Hematopoietic multipotent progenitor cell (in vitro differentiated cells): ENCODE data around the genes ERCC2, RTN2 and HIF3A.

DNA sequence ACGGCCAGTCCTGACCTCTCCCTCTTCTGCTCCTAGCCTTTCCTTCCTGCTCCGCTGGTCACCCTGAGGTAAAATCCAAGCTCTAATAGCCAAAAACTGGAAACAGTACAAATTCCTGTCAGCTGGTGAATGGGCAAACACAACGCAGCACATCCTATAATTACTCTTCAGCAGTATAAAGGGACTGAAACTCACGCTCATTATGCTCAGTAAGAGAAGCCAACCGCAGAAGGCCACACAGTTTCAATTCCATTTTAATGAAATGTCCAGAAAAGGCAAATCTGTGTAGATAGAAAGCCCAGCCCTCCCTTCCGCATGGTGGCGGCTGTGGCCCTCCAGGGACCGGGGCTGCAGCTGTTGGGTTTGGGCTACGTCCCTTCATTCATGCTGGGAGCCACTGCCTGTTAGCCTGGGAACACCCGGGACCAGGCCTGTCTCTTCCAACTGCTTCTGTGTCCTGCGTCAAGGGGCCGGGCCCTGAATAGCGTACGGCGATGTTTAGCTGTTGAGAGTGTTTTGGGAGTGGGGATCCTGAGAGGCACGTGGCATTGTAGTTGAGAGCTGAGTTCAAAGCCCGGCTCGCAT lies 23.5 kb downstream of the NKPD1 start:
- CAGE, long polyA plus RNA, result no peak

DNA sequence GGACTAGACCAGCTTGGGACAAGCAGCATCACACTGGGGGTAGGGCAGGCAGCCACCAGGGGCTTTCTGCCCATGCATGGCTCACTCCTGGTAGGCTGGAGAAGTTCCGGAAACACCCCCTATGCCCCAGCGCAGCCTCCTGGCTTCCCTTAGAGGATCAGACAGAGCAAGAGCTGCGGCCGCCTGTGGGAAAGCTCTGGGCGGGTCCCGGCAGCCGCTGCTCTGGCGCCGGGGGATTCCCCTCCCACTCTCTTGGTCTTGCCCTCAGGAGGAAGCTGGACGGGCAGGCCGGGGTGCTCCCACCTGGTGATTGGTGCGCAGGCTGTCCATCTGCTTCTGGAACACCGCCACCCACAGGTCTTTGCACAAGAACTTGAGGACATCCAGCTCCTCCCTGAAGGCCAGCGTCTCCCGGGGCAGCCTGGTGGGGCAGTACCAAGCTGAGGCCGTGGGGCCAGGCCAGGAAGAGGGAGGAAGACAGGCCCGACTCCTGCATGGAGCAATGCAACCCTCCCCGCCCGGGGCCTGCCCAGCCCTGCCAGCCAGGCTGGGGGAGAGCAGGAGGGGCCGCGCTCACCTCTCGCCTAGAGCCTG lies 3.9 kb upstream of the NKPD1 start:
- CAGE, long polyA plus RNA, result no peak

- CAGE, long polyA plus RNA, result no peak
Observed at GRCh38 chr19:45170544-45171064, 7.4 kb downstream of the TRAPPC6A start.

DNA sequence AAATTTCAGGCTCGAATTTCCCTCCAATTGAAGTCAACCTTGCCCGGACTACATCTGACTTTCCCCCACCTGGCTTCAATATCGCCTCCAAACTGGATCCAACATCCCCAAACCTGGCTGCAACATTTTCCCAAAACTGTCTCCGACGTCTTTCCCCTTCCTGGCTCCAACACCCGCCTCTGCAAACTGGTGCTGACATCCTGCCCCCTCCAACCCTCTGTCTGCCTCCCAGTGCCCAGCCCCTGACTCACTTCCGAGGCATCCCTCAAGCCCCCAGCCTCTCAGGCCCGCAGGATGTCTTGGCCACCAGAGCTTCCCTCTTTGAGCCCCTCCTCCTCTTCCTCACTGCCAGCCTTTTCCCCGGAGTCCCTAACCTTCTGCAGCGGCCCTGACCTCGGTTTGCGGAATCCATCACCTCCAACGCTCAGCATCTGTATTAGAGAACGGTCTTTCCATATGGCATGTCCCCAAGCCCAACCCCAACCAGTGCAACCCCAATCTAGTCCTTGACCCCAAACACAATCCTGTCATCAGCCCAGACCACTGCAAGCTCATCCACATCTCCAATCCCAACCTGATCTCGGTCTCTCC lies 790 bp downstream of the EXOC3L2 start:
- CAGE, long polyA plus RNA, result no peak

- CAGE, long polyA plus RNA, result no peak
Observed at GRCh38 chr19:45250613-45250985, 472 bp upstream of the MARK4 start.

DNA sequence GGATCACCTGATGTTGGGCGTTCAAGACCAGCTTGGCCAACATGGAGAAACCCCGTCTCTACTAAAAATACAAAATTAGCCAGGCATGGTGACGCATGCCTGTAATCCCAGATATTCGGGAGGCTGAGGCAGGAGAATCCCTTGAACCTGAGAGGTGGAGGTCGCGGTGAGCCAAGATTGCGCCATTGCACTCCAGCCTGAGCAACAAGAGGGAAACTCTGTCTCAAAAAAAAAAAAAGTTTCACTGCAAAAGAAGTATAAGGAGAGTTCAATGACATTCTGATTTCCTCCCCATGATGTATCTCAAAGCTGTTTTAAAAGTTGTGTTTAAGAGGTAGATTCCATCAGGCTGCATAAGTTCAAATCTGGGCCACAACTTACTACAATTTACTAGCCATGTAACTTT lies 10.6 kb downstream of the MARK4 start:
- CAGE, long polyA plus RNA, result no peak

GRCh38 chr19:45297492-45298207 lies 25.0 kb downstream of the CKM start:
- CAGE, long polyA plus RNA, result no peak

DNA sequence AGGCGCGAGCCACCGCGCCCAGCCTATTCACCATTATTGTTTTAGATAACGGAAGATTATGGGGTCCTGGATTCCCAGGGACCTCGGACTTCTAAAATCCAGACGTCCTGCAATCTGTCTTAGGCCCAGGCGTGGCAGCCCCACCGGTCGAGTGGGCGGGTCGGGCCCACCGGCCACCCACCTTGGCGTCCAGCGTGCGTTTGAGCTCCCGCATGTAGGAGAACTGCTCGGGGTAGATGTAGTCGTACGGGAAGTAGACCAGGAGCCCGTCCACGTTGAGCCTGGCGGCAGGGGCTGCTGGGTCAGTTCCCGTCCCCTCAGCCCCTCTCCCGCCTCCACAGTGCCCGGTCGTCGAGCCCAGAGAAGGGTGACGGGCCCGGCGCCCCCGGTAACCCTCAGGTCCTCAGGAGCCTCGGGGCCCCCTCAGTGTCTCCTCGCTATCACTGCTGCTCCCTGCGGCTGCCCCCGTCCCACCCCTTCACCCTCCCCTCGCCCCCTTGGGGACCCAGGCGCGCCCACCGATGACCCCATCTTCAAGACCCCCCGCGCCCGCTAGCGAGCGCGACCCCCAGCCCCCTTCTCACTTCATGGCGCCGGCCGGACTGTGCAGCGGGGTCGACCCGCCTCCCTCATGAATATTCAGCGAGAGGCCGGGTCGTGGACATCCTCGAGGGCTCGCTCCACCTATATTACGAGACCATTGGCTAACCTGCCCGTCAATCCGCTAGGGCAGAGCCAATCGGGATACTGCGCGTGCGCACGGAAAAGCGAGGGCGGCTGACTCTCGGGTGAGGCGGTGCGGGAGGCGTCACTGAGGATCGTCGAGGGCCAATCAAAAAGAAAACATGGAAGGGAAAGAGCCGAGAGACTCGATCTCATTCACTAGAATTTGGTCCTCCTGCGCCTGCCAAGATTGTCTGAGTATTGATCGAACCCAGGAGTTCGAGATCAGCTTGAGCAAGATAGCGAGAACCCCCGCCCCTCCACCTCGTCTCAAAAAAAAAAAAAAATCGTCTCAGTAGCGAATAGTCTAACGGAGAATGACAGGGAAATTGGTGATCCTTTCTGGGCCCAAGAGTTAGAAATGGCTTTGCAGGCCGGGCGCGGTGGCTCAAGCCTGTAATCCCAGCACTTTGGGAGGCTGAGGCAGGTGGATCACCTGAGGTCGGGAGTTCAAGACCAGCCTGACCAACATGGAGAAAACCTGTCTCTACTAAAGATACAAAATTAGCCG lies at the start of gene ERCC2:
TSS of gene ERCC2 (minus strand) at position 622 of the 1,234 bp plus-strand sequence.
- CAGE, long polyA plus RNA, result no peak

- CAGE, long polyA plus RNA, result no peak
Observed at GRCh38 chr19:45443899-45445136, 20.6 kb upstream of the ERCC1 start.

DNA sequence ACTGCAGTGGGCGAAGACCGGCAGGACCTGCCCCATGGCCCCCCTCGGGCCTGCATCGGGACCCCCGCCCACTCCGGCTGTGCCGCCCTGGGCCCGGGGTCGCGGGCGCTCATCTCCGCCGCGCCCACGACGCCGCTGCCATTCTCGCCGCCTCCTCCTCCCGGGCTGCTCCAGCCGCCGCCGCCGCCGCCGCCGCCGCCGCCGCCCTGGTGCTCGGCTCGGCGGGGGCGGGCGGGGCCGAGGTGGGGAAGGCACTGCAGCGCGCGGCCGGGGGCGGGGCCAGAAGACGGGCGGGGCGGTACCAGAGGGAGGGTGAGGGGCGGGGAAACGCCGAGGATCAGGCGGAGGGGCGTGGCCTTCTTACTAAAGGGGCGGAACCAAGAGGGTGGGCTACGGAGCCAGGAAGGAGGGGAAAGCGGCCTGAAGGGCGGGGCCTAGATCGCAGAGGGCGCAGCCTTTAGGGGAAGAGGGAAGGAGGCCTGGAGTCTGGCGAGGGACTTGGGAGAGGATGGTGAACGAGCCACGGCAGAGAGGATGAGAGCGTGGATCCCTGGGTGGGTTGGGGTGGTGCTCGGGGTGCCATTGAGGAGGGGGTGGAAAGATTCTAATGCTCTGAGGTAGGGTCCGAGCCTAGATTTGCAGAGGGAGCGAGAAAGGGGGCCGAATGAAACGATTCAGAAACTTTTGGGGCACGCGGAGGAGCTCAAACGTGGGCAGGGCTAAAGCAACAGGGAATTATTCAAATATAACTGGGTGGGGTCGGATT lies at the start of gene RTN2:
TSS of gene RTN2 (minus strand) at position 258 of the 766 bp plus-strand sequence.
- CAGE, long polyA plus RNA, result no peak

GRCh38 chr19:45521116-45521589 lies 13.9 kb downstream of the VASP start:
- CAGE, long polyA plus RNA, result no peak

- CAGE, long polyA plus RNA, result no peak
Observed at GRCh38 chr19:45831262-45831598, 16.1 kb upstream of the RSPH6A start.

DNA sequence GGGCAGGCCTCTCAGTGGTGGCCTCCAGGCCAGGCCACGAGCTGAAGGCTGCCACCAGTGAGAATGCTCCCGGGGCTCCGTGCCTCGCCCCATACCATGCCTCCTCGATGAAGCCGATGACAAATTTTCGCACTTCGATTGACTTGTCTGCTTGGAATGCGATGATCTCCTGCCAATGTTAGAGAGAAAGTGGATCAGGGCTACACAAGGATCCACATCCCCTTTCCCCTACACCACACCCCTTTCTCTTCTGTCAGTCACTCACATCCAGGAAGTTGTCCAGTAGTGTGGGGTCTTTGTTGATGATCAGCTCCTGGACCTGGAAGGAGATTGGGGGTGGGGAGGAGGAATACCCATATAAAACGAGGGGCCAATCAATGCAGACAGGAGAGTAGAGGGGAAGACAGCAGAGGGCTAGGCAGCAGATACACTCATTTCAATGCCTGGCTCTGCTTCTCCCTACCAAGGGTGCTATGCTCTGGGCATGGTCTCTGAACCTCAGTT lies 10.7 kb downstream of the SYMPK start:
- CAGE, long polyA plus RNA, result no peak

- CAGE, long polyA plus RNA, result no peak
Observed at GRCh38 chr19:45887099-45887669, 1.2 kb upstream of the IRF2BP1 start.

DNA sequence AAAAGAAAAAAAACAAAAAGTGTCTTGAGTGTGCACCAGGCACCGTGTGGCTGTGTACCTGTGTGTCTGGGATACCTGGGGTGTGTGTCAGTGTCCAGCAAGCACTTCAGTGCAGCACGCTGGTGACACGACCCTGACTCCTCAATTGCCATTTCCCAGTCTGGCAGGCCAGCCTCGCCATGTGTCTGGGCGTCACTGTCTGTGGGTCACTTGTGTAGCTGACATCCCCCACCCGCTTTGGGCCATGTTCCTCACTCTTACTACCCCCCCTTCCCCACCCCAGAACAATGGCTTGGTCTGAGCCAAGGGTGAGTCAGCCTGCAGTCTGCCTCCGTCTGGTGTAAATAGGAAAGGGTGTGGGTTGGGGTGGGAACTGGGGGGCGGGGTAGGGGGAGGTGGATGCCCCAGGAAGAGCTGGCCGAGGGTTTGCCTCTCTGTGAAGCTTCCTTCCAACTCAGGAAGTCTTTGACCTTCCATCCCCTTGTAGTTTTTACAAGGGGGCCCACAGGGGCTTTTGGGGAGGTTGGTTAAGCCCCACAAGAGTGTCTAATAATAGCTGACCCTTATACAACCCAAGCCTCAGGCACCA lies 17.7 kb downstream of the NOVA2 start:
- CAGE, long polyA plus RNA, result no peak

GRCh38 chr19:45971860-45972550 lies 1.7 kb downstream of the NOVA2 start:
- CAGE, long polyA plus RNA, result no peak

- CAGE, long polyA plus RNA, result no peak
Observed at GRCh38 chr19:46159841-46160226, 11.8 kb downstream of the IGFL2 start.

- CAGE, long polyA plus RNA, result no peak
Observed at GRCh38 chr19:46192041-46192287, 37.6 kb upstream of the IGFL1 start.

DNA sequence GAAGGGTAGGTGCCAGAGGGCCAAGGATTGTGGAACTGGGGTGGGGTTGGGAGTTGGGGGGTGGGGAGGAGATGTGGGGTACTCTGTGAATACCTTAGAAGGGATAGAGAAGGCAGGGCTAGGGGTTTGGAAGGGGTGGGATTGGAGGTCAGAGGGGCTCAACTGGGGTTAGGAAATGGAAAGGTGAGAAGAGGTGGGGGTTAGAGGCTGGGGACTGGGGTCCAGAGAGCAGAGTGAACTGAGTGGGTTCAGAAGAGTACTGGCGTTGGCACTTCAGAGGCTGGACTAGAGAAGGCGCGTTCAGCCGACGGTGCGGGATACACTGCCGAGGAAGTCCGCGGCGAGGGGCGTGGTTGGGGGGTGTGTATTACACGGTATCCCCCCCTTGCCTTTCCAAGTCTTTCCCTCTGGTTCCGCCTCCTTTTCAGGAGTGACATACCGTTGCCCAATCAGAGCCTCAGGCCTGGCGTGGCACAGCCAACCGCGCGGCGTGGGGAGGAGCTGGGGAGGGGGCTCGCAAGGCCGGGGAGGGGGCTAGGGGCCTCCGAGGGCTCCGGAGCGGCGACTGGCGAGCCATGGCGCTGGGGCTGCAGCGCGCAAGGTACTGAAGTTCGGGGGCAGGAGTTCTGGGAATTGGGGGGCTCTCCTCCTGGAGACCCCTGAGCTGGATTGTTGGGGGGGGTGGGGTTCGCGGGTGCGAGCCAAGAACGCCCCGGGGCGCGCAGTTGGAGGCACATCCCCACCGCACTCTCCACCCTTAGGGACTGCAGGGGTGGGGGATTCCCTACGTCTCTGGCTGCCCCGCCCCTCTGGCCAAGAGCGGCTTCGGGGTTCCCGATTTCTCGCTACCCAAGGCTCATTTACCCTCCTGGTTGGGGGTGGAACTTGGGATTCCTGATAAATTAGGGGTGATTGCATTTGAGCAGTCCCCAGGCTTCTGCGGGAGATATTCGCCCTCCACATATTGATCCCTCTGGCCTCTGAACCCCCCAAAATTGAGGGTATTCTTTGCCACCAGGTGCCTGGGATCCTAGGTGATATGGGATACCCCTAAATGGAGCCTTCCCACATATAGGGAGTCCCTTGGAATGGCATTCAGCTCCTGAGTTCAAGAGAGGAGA lies at the start of gene HIF3A:
TSS of gene HIF3A (plus strand) at position 541 of the 1,121 bp plus-strand sequence.
- CAGE, long polyA plus RNA, result no peak

DNA sequence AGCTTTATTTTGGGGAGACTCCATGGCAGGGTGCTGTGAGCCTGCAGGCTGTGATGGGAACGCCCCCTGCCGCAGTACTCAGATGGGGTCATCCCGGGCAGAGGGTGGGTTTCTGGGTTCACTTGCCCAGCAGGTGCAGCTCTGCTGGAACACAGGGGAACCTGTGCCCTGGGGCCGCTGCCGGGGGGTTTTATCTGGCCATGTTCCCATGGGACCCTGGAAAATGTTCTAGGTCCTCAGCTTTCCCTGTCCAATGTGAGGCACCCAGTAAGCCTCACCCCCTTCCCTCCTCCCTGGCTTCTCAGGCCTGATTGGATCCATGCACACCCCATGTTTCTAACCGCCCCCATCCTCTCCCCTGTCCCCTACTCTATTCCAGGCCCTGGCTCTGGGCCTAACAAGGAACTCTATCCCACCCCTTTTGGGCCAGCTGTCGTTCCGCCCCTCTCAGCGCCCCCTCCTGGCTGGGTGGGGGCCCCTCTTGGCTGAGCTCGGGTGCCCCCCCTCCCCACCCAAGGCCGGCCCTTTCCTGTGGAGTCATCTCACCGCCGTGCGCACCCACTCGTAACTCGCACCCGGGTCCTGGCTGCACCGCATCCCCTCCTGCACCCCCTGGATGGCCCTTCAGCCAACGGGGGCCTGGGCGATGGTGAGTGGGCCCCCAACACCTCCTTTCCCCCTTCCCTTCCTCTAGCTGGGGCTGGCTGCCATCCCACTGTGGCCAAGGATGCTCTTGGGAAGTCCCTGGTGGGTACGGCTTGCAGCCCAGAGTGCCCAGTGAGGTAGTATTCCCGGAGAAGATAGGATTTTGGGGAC lies 1.2 kb downstream of the HIF3A start:
- CAGE, long polyA plus RNA, result no peak